MCF 10A (cell line): ENCODE measurements around the genes H4C6 and H3C7.

GRCh38 chr6:26128358-26128998 is 4.5 kb downstream of the H2AC6 start:
- PRO-cap = no peak
- RRBS = no CpG with 5 or more reads among the region's 4 CpGs

- PRO-cap = no peak
- RRBS = no CpG with 5 or more reads among the region's 12 CpGs
Observed at GRCh38 chr6:26159250-26159871, 1.4 kb downstream of the H2BC5 start.

GRCh38 chr6:26194841-26195753 is 2.0 kb downstream of the H3C4 start:
- PRO-cap = no peak
- RRBS = no CpG with 5 or more reads among the region's 23 CpGs

DNA sequence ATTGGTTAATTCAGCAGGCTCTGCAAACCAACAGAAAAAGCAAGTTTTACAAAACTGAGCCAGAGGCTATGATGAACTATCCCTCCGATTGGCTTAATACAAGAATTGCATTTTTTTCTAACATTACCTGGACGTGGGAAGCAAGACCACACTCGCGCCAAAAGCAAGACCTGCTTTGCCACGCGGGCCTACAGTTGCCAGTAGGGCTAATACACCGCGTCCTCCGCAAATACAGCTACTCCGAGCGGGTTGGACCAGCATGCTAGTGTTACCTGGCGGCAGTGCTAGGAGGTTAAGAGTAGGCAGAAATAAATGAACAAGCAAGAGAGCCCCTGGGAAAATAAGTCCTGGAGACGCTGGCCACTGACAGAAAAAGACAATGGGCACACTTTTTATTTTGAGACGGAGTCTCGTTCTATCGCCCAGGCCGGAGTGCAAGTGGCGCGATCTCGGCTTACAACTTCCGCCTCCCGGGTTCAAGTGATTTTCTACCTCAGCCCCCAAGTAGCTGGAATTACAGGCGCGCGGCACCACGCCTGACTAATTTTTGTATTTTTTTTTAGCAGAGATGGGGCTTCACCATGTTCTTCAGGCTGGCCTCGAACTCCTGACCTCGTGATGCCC is 1.7 kb downstream of the H1-3 start:
- PRO-cap = no peak
- RRBS = no CpG with 5 or more reads among the region's 28 CpGs

DNA sequence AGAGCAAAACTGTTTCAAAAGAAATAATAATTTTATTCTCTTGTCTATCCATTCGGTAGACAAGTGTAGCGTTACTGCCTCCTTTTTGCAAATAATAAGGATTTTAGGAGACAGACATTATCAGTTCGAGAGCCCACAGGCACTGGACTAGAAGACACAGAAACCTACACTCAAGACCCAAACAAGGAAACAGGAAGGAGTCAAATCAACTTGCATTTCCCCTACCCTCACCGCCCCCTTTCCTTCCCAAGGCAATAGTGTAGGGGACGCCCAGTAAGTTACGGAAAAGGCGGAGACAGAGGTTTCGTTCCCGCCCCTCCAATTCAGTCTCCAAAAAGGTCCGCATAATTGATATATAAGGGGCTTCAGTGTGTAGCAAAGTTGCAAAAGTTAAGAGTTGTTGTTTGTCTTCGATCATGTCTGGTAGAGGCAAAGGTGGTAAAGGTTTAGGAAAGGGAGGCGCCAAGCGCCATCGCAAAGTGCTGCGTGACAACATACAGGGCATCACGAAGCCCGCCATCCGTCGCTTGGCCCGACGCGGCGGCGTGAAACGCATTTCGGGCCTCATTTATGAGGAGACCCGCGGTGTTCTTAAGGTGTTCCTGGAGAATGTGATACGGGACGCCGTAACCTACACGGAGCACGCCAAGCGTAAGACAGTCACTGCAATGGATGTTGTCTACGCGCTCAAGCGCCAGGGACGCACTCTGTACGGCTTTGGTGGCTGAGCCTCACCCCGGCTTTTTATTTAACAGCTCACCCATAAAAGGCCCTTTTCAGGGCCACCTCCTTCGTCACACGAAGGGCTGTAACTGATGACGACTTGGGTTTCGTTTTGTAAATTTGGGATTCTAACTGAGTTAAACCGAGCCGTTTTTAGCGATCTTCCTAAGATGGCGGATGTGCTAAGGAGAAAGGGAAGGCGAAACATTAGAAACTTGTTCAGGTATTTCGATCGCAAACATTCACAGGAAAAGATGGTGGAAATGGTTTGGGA is at the start of gene H4C6:
TSS of gene H4C6 (plus strand) at position 384 of the 997 bp plus-strand sequence.
- PRO-cap = no peak
- RRBS = no CpG with 5 or more reads among the region's 51 CpGs

DNA sequence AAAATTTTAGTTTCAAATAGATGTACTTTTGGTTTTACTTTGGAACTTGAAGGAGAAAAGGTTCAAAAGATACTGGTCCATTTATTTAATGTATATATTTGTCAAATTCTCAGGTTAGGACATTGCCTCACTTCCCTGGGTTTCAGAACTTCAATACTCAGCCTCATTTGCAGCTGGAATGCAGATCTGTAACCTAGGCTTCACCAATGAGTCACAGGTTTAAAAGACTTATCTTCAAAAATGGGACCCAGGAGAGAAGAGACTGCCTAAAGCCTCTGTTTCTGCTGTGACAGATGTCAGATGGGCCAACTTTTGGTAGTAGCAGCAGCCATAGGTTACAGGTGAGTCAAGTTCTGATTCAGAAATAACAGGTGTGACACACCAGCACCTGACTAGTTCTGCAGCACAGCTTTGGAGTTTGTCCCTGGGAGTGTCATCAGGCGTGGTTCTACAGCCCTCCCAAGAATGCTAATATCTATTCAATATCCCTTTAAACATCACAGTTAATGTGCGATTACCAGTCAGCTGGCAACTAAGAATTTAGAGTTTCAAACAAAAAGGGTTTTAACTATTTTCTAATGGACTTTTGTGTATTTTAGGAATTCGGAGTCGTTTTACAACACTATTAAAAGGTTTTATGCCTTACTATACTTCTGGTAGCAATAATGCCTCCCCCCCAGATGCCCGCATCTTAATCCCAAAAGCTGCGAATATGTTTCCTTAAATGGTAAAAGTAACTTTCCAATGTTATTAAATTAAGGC is 3.0 kb downstream of the H4C6 start:
- PRO-cap = no peak
- RRBS = no CpG with 5 or more reads among the region's 6 CpGs

GRCh38 chr6:26250190-26250830 is at the start of gene H3C7:
Gene H3C7 (minus strand): TSS chr6:26250635.
- PRO-cap = bidirectional peak, plus-strand start at chr6:26250723, minus-strand start at chr6:26250635
- RRBS = no CpG with 5 or more reads among the region's 38 CpGs

DNA sequence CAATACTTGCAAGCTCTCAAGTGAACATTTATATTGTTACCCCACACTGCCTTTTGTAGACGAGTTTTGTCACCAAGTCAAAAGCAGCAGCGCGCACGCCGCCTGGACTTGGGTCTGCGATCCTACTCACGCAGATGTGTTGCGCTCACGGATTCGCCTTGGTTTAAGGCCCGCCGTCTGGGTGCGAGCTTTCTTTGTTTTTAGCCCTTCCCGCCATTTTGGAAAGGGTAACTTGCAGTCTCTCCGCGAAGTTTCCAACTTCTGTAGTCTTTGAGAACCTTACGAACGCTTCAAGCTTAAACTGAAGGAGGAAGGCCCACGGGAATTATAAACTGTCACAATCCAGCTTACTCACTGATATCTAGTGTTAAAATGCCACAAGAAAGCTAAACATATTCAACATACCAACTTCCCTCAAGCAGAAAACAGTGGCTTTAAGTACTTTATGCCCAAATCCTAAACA is 764 bp downstream of the H4C8 start:
- PRO-cap = no peak
- RRBS = no CpG with 5 or more reads among the region's 19 CpGs

GRCh38 chr6:26311554-26312099 is 26.3 kb upstream of the H4C8 start:
- PRO-cap = bidirectional peak, plus-strand start at chr6:26311910, minus-strand start at chr6:26311824
- RRBS = no CpG with 5 or more reads among the region's 14 CpGs

- PRO-cap = no peak
- RRBS = no CpG with 5 or more reads among the region's 2 CpGs
Observed at GRCh38 chr6:26366498-26367102, 1.6 kb downstream of the BTN3A2 start.

- PRO-cap = bidirectional peak, plus-strand start at chr6:26439755, minus-strand start at chr6:26439461
- RRBS = no CpG with 5 or more reads among the region's 2 CpGs
Observed at GRCh38 chr6:26439652-26439971, 692 bp upstream of the BTN3A3 start.

DNA sequence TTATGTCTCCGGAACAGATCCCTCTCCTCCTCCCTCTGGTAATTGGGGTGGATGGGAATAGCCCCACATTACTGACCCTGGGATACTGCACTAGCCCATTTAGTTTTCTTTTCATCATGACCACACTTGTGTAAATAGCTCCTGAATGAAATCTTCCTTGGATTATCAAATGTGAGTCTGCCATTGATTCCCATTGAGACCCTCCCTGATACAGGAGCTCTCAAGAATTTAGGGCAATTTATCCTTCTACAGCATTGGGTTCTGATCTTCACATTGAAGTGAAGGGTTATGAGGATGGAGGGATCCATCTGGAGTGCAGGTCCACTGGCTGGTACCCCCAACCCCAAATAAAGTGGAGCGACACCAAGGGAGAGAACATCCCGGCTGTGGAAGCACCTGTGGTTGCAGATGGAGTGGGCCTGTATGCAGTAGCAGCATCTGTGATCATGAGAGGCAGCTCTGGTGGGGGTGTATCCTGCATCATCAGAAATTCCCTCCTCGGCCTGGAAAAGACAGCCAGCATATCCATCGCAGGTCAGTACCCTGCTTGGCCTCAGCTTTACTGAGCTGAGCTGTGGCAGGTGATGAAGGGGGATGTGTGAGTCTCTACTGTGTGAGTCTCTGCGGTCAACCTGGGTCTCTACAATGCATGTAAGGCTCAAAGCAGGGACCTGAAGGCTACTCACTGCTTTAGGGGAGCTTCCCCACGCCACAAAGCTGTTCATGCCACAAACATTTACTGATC is 5.3 kb downstream of the BTN3A3 start:
- PRO-cap = no peak
- RRBS = no CpG with 5 or more reads among the region's 7 CpGs

- PRO-cap = bidirectional peak, plus-strand start at chr6:26553497, minus-strand start at chr6:26553464
- RRBS = no CpG with 5 or more reads among the region's 12 CpGs
Observed at GRCh38 chr6:26553341-26553682, 15.1 kb downstream of the HMGN4 start.

GRCh38 chr6:26595592-26596421 is 946 bp upstream of the ABT1 start:
- PRO-cap = bidirectional peak, plus-strand start at chr6:26595883, minus-strand start at chr6:26595882
- RRBS = 3% methylated on average over 4 of the region's 40 CpGs

GRCh38 chr6:26642229-26642473 is 17.4 kb downstream of the ZNF322 start:
- PRO-cap = no peak
- RRBS = no CpG with 5 or more reads among the region's 3 CpGs

DNA sequence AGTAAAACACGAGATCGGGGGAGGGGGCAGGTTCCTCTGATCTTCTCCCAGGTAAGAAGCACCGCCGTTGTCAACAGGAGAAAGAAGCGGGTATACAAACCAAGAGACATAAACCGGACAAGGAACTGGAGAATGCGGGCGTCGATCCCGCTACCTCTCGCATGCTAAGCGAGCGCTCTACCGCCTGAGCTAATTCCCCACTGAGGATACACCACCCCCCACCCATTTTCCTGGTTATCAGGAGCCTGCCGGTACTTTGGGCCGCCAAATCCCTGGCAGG is 111.3 kb upstream of the ZNF322 start:
- PRO-cap = no peak
- RRBS = no CpG with 5 or more reads among the region's 16 CpGs

DNA sequence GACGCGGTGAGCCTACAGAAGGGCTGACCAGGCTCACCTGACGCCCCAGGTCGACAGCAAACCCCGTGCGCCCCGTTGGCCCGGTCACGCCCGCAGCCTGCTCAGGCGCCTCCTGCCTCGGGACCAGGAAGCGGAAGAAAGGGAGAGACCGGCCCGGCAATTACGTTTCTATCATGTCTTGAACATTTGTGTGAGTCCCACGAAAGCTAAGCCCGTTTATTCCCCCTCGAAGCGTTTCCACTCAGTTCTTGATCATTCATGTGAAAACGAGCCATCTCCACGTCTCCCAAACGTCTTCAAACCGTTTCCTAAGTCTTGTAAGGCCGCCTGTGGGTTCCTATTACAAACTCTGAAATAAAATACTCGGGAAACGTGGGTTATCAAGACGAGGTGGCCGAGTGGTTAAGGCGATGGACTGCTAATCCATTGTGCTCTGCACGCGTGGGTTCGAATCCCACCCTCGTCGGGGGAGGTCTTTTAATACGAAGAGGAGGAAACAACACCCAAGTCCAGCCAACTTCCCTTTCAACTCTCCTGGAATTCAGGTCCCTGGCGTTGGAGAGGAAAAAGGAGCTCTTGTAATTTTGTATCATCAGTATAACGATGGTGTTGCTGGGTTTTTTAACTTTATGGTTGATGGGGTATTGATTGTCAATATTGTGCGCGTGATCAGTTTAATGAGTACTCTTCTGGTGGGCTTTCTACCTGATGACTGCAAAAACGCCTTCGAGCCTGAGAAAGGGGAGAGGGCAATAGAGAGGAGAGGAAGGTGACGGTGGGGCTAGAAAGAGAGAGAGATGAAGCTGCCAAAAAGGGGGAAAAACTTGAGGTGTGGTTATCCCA is 35.5 kb downstream of the H2BC11 start:
- PRO-cap = bidirectional peak, plus-strand start at position 380 of the sequence, minus-strand start at position 114 of the sequence
- RRBS = 14% methylated on average over 7 of the region's 43 CpGs

DNA sequence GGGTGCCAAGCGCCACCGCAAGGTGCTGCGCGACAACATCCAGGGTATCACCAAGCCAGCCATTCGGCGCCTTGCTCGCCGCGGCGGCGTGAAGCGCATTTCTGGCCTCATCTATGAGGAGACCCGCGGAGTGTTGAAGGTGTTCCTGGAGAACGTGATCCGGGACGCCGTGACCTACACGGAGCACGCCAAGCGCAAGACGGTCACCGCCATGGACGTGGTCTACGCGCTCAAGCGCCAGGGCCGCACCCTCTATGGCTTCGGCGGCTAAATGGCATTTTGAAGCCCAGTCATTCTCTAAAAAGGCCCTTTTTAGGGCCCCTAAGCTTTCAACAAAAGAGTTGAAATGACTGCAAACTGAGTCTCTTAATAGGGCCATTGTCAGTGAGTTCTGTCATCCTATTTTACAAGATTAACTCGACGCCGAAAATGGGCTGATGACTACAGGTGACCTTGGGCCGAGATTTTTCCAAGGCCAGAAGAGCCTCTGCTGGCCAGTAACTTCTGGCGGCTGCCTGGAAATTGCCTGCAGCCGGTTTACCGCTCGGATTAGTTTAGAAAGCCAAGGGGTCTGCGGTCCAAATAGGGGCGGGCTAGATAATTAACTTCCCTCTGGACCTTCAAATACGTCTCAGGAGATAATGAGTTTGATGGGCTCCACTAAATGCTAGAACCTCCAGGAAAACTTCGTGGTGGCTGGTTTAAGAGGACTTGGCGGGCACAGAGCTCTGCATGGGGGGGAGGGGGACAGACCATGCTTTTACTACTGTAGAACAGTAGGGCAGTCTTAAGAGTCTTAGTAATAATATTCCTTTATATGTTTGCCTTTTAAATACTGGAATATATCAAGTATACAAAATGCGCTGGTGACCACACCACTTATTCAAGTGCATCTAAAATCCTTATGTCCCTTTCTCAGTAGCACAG is 531 bp downstream of the H4C9 start:
- PRO-cap = no peak
- RRBS = no CpG with 5 or more reads among the region's 44 CpGs

GRCh38 chr6:27275183-27275463 is 27.6 kb downstream of the PRSS16 start:
- PRO-cap = no peak
- RRBS = no CpG with 5 or more reads among the region's 11 CpGs

DNA sequence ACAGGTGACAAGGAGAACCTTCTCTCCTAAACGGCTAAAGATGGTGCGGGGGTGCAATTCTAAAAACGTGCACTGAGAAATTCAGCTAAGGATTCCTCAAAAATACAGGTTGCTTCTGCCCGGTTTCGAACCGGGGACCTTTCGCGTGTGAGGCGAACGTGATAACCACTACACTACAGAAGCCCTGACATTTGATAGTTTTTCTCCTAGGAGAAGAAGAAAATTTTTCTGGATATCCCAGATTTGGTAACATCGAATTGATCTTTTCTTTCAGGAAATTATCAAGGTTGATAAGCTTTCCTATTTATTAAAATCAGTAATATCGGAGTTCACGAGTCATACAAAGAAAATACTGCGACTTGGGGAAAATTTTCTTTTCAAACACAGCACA is 31.9 kb downstream of the POM121L2 start:
- PRO-cap = bidirectional peak, plus-strand start outside the sequence, minus-strand start at position 189 of the sequence
- RRBS = no CpG with 5 or more reads among the region's 14 CpGs